PC-3 (cell line): ENCODE measurements around a stretch of chr2.

GRCh38 chr2:235974418-235974887 is 193.7 kb downstream of the GBX2 start:
- RAMPAGE, long total RNA = no peak

- RAMPAGE, long total RNA = no peak
These were observed 27.7 kb downstream of the ASB18 start for GRCh38 chr2:236236554-236236885.

DNA sequence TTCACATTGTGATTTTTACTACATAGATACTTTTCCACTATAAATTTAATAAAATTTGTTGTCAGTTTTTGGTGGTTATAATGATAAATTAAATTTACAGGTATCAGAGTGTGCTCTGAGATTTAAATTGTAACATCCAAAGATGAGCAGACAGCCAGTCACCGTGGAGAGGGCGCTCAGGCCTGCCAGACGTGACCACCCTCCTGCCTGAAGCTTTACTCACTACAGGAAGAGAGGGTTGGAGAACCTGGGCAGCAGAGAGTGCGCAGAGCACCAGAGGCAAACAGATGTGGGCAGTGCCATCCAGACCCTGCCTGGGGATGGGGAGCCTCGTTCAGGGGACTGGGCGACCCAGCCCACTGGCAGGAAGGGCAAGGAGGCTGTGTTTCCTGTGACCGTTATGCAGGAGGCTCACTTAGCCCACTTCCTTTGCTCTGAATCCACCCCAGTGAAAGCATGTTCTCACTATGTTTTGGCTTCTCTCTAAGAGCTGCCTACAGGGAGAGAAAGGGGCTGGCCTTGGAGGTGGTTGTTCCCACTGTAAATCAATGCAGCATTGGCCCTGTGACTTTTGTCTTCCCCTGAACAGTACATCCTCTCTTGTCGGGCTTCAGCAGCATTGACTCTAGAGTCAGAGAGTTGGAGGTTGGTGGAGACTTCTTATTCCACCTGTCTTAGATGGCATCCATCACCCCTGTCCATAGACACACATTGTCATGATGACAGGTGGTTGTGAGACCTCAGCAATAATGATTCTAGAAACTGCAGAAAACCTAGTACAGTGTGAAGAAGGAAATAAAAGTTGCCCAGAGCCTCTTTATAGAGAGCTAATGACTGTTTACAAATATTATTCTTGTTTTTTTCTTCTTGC is 23.0 kb upstream of the ACKR3 start:
- RAMPAGE, long total RNA = no peak

DNA sequence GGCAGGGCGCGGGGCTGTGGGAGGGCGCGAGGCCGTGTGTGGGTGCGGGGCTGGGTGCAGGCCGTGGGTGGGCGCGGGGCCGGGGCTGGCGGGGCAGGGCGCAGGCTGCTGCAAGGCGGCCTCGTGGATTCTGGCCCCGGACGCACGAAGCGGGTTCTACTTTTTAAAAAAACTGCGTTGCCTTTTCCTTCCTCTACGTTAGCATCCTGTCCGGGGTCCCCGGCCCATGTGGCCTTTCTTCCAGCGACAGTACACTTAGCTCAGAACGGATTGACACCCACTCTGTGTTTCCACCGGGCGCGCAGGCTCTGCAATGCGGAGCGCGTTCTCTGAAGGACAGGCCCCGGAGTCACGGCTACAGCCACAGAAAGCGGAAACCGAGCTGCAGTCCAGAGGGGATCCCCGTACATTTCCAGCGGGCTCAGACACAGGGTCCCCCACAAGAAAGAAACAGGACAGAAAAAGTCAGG is 1.7 kb upstream of the ACKR3 start:
- RAMPAGE, long total RNA = no peak

- RAMPAGE, long total RNA = no peak
These were observed 133.8 kb downstream of the ACKR3 start for GRCh38 chr2:236703355-236703934.

DNA sequence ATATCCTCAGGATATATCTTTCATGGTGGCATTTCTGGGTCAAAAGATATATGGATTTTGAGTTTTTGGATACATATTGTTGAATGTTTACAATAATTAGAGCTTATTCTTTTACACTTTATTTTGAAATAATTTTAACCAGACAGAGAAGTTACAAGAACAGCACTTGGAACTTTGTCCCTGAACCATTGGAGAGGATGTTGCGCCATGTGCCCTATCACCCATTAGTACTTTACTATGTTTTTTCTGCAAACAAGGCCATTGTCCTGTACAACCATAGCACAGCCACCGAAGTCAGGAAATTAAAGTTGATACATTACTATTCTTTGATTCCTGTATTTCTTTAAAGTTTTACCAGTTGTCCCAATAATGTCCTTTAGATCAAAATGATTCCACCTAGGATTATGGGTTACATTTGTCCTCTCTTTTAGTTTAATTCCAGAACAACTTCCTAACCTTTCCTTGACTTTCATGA is 188.8 kb downstream of the ACKR3 start:
- RAMPAGE, long total RNA = no peak

GRCh38 chr2:236782971-236783557 is 213.4 kb downstream of the ACKR3 start:
- RAMPAGE, long total RNA = no peak

DNA sequence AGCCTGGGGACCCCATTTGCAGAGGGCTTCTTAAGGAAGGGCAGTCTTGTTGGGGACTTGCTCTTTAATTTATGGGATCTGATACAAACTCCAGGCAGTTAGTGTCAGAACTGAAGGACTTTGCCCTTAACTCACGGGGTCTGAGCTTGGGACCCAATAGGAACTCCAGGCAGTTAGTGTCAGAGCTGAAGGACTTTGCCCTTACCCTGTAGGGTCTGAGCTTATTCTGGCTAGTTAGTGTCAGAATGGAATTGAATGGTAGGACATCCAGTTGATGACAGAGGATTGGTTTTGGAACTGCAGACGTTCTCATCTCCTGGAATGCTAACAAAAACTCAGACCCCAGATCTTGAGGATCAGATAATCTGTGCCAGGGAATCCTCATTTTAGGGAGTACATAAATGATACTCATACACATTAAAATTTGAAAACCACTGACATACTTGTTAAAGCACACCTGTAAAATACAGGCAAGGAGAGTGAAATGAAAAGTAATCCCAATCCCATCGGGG is 256.8 kb upstream of the COPS8 start:
- RAMPAGE, long total RNA = no peak

DNA sequence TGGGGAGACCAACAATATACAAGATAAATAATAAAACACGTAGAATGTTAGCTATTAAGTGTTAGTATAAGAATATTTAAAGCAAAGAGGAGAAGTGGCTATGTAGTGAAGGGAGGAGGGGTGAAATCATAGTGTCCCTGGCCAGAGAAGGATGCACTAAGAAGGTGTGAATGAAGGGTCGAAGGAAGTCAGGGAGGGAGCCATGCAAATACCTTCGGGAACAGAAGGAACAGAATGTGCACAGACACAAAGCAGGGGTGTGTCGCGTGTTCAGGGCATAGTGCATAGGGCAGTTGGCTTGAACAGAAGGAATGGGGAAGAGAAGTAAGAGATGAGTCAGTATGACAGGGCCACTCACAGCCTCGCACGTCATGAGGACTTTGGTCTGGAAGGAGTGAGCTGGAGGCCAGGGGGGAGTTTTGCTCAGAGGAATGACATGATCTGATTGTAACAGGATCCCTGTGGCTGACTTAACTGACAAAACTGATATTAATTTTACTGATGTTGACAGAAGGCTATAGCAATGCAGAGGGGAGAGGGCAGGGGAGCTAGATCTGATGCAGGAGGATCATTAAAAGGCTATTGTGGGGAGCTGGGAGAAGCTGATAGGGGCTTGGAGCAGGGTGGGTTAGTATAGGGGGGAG is 60.6 kb upstream of the COPS8 start:
- RAMPAGE, long total RNA = no peak

DNA sequence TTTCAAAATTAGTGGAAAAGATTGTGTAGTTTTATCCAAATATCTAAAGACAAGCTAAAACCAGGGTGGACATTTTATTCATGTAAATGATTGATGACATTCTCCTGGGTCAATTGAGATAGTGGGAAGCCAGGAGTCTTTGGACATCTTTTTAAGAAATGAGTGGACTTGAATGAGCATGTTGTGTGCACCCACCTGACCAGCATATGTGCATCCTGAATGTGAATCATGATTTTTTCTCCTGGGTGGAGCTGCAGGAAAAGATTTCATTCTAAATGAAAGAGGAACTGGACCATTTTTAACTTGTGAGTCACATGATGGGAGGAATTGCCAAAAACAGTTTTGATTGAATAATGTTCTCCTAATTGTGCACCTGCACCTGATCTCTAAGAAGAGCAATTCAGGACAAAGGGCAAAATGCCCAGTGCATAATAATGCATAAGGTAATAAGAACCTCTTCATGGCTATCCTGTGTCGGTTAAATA is 32.3 kb downstream of the COPS8 start:
- RAMPAGE, long total RNA = no peak

- RAMPAGE, long total RNA = no peak
These were observed 105.4 kb downstream of the COPS8 start for GRCh38 chr2:237190992-237191505.

DNA sequence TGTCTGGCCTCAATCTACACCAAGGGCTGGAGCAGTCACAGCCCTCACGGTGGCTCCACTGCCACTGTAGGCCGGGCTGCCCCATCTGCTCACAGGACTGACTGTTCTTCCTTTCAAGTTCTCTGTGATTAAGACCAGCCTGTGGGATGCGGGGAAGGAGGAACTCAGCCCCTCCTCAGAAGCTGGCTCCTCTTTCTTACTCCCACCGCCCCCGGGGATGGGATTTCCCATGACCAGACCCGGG is 106.0 kb downstream of the COPS8 start:
- RAMPAGE, long total RNA = no peak

DNA sequence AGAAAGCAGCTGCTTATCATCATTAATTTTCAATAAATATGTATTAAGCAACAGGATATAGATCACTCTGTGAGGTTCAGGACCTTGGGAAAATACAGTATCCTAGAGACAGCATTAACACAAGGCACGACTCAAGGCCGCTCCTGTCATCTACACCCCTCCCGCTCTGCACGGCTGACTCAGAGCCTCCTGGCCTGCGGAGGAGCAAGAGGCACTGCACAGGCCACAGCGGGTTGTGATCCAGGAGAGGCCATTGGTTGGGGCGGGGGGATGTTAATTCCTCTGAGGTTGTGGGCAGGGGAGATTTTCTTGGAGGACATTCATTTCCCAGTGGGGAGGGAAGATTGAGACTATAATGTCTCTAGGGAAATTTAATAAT is 128.0 kb downstream of the COPS8 start:
- RAMPAGE, long total RNA = no peak

GRCh38 chr2:237267851-237268598 is 145.9 kb downstream of the COL6A3 start:
- RAMPAGE, long total RNA = no peak

DNA sequence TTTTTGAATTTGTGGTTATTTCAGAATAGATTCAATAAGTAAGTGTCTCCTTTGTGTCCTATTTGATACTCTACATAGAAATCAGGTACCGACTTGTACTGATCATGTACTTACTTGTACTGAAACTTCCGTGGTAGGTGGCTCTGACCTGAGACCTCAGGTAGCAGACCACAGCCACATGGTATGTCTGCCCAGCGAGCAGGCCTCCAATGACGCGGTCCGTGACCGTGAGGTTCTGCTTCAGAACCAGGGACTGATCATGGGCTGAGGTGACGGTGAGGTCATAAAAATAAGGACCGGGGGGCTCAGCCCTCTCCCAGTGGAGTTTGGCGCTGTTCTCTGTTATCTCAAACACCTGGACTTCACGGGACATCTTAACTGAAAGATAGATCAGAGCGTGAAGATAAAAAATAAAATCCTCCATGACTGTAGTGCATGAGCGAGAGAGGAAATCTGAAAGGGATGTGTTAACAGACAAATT is 79.4 kb downstream of the COL6A3 start:
- RAMPAGE, long total RNA = no peak

- RAMPAGE, long total RNA = no peak
These were observed 49.8 kb downstream of the COL6A3 start for GRCh38 chr2:237364255-237364564.

- RAMPAGE, long total RNA = no peak
These were observed 3.0 kb downstream of the COL6A3 start for GRCh38 chr2:237410642-237411703.

- RAMPAGE, long total RNA = no peak
These were observed 2.0 kb downstream of the COL6A3 start for GRCh38 chr2:237411730-237412529.

- RAMPAGE, long total RNA = no peak
These were observed 706 bp downstream of the COL6A3 start for GRCh38 chr2:237412982-237413933.

DNA sequence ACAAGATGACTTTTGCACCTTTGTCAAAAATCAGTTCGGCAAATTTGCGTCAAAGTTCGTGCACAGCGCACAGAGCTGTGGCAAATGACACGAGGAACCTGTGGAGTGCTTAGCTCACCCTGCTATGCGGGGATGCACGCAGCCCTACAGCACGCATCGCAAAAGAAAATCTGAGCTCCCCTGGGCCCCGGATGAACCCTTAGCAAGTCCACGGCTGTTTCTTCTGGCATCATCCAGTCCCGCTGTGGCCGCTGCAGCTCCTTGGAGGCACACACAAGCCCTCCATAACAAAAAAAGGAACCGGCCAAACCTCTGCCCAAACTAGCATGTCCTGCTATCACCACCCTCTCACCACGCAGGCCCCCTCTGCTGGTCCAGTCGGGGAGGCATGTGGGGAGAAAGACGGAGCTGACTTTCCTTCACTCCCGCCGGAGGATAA is 35.6 kb upstream of the MLPH start:
- RAMPAGE, long total RNA = no peak